GM23248 (cell line): ENCODE data around the gene ATXN1.

GRCh38 chr6:16698901-16699969 lies 62.0 kb downstream of the ATXN1 start:
- RAMPAGE, long total RNA = no peak

- RAMPAGE, long total RNA = no peak
Measured at GRCh38 chr6:16760946-16761298, 338 bp downstream of the ATXN1 start.

DNA sequence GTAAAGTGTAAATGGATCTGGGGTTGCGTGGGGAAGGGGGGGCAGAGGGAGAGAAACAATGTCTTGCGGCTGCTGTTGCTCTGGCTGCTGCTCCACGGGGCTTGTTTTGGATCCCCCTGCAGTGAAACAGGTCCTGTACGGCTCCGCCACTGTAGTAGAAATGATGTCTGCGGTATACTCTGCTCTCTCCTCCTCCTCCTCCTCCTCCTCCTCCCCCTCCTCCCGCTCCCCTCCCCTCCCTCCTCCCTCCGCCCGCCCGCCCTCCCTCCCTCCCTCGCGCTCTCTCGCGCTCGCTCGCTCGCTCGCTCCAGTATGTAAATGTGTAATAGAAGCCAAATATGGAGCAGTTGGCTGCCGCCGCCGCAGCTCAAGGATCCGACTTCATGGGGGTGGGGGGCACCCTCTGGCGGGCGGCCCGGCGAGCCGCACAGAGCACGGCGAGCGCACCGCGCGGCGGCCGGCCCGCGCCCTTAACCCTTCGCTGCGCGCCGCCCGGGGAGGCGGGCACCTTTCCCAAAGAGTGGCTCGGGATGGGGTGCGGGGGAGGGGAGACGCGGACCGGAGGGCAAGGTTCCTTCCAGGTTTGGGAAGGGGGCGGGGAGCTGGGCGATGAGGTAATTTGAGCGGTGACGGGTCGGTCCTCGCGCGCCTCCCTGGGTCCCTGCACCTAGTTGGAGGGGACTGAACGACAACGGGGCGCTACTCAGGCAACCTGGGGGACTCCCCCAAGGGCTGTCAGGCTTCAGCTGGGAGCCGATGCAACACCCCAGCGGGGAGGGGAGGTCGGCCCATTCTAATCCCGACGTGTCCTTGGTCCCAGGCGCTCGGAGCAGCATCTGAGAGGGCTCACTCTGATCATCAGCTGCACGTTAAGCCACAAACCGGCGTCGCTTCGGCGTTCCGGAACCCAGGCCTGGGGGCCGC lies at the start of gene ATXN1:
ATXN1 (minus strand) TSS at position 162 of the 924 bp plus-strand sequence.
- RAMPAGE, long total RNA = no peak

DNA sequence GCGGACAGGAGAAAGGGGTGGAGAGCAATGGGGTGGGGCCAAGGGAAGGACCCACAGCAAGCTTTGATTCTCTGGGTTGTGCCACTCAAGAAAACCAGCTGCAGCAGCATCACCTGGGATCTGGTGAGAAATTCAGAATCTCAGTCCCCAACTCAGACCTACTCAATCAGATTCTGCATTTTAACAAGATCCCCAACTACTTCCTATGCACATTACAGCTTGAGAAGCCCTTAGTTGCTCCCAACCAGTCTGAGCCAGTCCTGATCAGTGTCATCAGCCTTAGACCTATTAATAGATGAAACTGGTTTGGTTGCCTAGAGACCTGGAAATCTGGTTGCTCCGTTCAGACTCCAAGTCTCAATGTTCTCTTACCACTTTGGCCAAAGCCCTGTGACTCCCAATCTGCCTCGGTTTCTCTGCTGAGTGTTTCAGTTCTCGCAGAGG lies 20.0 kb upstream of the ATXN1 start:
- RAMPAGE, long total RNA = no peak

GRCh38 chr6:17405362-17405755 lies 12.0 kb downstream of the CAP2 start:
- RAMPAGE, long total RNA = no peak

- RAMPAGE, long total RNA = no peak
Measured at GRCh38 chr6:17418727-17419153, 25.3 kb downstream of the CAP2 start.

- RAMPAGE, long total RNA = no peak
Measured at GRCh38 chr6:17843161-17843874, 136.6 kb upstream of the NUP153 start.

DNA sequence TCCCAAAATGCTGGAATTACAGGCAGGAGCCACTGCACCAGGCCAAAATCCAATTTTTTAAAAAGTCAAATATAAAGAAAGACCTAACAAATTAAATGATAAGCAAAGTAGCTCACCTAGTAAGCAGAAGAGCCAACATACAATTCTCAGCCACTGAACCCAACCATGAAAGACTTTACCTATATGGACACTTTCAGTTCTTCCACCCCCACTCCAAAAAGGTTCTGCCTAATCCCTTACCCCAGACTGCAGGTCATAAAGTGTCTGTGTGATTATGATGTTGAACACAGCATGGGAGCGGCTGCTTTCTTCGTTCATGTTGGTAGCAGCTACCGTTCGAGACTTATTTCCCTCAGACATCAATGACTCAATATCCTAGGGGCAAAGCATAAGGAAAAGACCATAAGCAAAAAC lies 137.3 kb downstream of the KIF13A start:
- RAMPAGE, long total RNA = no peak

- RAMPAGE, long total RNA = no peak
Measured at GRCh38 chr6:17975136-17975834, 12.2 kb downstream of the KIF13A start.

GRCh38 chr6:17988501-17988806 lies 1.0 kb upstream of the KIF13A start:
- RAMPAGE, long total RNA = no peak

DNA sequence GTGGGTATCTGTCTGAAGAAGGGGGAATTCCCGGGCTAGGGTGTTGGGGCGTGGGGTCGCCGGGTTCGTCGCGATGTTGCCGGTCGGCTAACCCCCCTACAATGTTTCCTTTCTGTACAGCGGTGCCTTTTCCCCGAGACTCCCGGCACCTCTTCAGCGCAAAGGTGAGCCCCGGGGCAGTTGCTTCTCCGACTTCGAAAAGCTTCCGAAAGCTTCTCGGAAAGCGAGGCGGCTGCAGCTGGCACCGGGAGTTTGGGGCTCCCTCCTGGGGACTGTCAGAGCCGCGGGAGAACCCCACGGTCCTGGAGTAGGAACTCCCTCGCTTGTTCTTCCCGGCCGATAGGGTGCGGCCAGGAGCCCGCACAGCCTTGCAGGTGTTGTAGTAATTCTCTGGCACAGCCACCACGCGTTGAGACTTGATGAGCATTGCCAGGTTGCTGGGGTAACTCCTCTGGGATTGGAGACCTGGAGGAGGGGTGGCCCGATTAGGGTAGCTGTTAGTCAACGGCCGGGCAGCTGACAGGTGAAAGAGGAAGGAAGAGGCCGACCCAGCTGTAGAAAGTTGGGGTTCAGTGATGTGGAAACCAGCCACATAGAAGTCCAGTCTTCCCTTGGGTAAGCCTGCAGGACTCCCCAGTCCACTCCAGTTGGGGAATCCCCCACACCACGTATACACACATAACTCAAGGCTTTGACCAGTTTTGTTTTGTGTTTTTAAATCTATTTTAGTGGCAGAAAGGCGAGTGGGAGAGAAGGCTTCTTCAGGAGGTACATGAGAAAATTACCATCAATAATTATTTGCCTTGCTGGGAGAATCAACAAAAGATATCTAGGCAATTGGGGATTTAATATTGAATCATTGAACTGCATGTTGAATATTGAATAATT lies 785 bp downstream of the KDM1B start:
- RAMPAGE, long total RNA = no peak

DNA sequence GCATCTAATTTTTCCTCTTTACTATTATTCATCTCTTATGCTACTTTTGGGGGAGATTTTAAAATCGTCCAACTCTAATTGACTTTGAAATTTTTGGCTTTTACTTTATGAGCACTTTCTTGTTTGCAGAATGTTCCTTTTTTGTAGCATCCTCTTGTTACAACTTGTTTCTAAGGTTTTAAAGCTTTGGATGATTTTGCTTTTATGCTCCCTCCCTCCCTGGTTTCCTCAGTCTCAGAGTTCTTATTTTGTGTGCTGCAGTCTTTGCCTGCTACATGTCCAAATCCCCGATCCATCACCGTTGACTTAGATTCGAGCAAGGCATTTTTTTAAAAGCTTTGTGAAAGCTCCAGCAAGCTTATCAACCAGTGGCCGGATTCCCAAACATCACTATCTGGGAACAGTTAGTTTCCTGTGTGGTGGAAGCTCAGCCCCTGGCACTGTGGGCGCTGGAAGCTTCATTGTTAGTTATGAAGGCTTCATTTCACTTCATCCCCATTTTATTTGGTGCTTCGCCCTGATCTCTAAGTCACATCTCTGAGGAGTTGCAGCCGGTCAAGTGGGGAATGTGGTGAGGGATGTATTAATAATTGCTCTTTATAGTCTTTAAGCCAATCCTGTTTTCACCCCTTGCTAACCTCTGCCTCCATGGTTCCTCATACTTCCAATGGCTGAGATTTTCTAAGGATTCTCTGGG lies 44.8 kb downstream of the DEK start:
- RAMPAGE, long total RNA = no peak

DNA sequence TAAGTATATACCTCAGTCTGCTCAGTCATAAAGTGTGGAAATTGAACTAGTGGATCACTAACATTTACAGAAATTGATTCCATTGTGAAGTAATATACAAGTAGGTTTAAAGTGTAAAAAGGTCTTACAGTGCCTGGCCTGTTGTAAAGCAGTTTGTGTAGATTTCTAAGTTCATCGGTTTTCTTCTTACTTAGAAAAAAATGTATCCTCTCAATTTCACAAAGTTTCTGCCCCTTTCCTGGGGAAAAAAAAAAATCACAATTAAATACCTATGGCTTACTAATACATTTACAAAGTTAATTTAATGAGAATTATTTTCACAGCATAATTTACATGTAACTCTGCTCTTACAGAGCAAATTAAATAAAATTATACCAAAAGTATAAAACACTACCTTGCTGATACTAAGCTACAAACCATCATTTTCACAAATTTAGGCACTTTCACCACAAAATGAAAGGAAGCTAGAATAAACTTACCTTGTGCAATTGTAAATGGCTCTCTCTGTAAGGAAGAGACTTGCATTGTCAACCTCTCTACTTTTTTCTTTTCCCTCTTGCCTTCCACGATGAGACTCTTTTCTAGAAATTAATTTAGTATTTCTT lies 6.4 kb downstream of the DEK start:
- RAMPAGE, long total RNA = no peak

DNA sequence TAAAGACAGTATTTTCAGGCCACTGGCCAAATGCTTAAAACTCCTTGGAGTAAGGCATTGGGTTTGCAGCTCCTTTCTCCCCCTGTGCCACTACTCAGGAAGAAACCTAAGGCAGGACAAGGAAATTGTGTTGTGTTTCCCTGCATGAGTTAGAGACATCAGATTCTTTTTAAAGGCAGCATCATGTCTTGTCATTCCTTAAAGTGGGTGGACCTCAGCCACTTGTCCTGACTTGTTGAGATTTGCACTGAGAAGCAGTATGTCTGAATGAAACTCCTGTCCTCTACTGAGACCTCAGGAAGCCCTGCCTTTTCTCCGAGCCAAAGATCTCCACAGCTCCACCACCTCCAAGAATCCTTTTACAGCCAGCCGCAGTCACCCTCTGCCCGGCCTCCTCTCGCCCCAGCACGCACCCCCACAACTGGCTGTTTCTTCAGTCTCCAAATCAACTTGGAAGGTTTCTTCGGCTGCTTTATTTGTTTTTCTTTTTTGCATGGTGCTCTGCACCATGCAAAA lies 46.0 kb upstream of the RNF144B start:
- RAMPAGE, long total RNA = no peak

DNA sequence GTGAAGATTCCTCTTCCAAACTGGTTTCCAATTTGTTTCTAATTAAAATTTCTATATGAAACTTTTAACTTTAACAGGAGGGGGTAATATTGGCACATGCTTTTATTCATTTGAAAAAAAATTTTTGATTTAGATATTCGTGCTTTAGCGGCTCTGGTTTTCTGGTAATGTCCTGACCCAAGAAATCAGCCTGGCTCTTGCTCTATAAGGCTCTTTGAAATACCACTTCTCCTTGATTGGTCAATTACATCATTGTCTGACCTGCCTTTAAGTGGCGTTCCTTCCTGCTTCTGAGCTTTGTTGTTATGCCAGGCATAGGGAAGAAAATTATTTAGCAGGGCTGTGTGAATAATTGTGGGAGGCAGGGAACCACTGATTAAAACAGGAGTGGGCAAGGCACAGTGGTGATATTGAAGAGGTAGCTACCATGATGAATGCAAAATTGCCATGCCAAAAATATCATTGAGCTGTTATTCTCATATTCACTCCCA lies 3.9 kb downstream of the RNF144B start:
- RAMPAGE, long total RNA = no peak

- RAMPAGE, long total RNA = no peak
Measured at GRCh38 chr6:18415785-18416795, 28.9 kb downstream of the RNF144B start.

DNA sequence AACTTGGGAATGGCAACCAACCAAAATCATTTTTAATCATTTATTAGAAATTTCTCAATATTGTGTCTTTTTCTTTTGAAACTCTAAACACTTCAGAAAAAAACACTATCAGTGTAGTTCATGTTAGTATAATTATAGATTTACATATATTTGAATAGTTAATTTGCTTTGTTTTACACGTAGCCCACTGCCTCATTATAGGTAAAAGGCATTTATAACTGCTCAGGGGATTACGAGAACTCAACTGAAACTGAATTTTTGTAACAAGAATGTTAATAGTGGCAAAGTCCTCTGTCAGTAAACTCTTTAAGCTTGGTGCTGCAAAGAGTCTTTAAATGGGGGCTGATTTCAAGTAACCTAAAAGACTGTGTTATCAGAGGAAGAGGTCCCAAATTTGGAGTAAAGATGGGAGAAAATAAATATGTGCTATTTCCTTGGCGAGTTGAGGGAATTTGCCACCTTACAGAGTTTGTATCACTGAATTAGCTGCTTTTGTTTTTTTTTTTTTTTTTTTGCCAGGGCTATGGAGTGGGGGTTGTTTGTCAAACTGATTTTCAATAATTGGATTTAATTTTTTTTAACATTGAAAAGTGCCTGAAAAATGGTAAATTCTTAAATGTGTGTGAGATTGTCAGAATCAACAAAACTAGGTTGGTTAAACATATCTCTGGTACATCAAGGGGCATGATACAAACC lies 79.9 kb downstream of the RNF144B start:
- RAMPAGE, long total RNA = no peak

GRCh38 chr6:19805131-19806004 lies 31.8 kb upstream of the ID4 start:
- RAMPAGE, long total RNA = no peak

- RAMPAGE, long total RNA = no peak
Measured at GRCh38 chr6:20126705-20127300, 85.5 kb downstream of the MBOAT1 start.

DNA sequence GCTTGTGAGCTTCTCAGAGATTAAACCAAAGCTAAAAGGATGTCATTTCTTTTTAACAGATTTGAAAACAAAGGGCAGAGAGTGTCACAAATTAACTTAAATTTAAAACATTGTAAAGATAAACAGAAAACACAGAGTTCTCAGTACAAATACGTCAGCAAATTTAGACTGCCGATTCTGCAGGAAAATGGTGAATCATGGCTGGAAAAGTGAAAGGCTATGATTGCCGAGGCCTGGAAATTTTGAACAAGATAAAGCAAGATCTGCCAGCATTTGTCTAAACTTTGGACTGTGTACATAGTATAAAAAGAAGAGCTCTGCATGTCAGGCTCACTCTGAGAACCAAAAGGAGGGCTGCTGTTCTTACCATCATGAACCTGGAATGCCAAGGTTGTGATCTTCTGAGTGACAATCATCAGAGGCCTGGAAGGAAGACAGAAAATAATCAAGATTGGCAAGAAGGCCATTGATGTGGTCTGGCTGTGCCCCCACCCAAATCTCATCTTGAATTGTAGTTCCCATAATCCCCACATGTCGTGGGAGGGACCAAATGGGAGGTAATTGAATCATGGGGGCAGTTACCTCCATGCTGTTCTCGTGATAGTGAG lies 81.4 kb downstream of the MBOAT1 start:
- RAMPAGE, long total RNA = no peak